ENCODE measurements around a stretch of chr13.

GRCh38 chr13:98385588-98386113 lies 191.3 kb downstream of the STK24 start:
- RRBS, result no CpG with 5 or more reads among the region's 10 CpGs

GRCh38 chr13:98461556-98462122 lies 115.3 kb downstream of the STK24 start:
- RRBS, result no CpG with 5 or more reads among the region's 13 CpGs

- RRBS, result no CpG with 5 or more reads among the region's 17 CpGs
Measured at GRCh38 chr13:98528814-98529327, 48.0 kb downstream of the STK24 start.

DNA sequence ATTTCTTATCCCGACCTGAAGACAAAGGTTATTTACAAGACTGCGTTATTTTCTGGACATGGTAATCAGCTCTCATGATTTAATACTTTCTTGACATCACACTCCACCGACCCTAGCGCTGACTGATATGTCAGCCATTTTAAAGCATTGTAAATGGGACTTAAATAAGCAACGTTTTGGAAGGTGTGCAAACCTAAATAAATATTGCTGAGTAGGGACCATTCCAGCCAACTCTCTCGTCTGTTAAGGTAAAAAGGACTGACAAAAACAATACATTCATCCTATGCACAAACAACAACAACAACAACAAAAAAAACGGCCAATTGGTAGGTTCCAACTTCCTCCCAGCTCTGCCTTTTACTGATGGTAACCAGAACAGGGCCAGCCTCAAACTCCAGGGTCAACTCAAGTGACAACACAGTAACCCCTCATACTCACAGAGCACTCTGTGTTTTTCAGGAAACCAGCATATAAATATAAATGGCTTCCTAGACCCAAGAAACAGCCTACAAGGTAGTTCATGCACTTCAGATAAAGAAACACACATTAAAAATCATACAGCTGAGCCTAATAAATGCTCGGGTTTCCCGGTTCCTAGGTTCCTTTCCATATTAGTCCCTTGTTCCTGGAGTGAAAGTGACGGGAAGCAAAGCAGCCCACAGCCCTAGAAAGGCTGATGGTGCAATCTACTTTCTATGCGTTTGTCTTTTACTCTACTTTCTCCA lies 34.7 kb downstream of the STK24 start:
- RRBS, result no CpG with 5 or more reads among the region's 11 CpGs

DNA sequence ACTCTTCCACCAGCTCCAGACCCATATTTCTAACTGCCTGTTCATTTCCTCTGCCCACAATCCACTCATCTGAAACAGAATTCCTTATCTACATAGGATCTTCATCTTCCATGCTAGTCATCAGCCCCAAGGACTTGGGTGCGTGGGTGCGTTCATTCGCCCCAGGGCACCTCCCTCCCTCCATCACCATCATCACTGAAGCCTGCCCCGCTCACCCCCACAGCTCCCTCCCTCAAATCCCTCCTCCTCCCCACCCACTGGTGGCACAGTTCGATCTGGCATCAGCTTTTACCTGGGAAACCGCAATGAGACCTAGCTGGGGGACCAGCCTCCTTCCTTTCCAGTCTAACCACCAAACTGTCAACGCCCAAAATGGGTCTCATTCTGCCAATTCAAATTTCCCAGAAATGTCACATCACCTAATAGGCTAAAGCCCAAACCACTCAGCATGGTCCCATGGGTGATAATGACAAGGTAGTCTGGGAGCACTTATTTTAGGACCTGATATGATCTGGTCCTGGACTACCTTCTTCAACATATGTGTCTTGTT lies 19.6 kb downstream of the STK24 start:
- RRBS, result no CpG with 5 or more reads among the region's 7 CpGs

DNA sequence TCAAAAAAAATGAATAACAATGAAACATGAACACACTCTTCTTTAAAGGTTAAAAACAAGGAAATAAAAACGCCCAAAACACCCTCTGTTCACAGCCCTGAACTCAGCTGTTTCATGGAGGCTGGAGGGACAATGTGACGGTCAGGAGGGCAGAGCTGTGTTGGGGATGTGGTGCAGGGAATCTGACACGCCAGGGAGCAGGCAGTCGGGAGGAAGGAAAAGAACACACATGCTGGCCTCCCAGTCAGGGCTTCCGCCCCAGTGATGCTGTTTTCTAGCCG lies 10.8 kb downstream of the STK24 start:
- RRBS, result no CpG with 5 or more reads among the region's 6 CpGs

DNA sequence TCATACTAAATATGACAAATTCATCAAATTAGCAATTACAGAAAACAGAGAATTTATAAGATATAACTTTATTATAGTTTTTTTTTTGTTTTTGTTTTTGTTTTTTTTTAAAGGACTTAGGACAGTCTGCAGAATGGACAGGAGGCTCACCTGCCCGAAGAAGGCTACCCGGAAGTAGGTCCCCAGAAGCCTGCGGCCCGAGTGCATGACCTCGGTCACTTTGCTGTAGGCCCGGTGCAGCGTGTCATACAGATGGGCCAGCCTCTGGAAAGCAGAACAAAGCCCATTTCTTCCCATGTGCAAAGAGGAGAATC lies 56.7 kb upstream of the SLC15A1 start:
- RRBS, result 97% methylated on average over 5 of the region's 7 CpGs

DNA sequence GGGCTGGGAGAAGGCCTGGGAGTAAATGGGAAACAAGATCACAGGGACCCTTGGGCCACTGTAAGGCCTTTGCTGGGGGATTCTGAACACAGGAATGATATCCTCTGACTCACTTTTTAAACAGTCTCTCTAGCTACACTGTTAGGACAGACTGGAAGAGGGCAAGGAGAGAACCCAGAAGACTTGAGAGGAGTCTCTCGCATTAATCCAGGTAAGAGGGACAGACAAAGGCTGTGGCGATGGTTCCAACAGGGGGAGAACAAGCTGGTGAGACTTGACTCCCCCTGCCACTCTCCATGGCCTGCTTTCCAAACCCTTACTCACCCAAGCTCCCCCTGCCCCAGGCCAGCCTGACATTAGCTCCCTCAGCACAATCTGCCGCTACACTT lies 31.8 kb downstream of the DOCK9 start:
- RRBS, result no CpG with 5 or more reads among the region's 3 CpGs

DNA sequence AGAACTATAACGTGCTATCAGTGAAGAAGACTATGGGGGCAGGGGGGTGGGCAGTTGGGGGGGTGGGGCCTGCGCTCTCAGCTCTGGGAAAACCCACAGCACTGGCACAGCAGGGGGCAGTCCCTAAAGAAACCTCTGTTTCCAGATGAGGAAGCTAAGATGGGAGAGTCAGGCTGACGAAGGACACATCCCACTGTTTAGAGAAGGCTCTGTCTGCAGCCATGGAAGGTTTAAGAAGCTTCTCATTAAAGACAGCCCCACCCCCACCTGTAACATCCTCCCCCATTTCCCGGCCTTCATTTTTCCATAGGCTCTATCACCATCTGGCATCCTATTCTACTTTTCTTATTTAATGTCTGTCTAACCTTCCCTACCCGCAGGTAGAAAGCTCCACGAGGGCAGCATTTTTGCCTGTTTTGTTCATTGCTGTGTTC lies 7.2 kb upstream of the DOCK9 start:
- RRBS, result no CpG with 5 or more reads among the region's 6 CpGs

DNA sequence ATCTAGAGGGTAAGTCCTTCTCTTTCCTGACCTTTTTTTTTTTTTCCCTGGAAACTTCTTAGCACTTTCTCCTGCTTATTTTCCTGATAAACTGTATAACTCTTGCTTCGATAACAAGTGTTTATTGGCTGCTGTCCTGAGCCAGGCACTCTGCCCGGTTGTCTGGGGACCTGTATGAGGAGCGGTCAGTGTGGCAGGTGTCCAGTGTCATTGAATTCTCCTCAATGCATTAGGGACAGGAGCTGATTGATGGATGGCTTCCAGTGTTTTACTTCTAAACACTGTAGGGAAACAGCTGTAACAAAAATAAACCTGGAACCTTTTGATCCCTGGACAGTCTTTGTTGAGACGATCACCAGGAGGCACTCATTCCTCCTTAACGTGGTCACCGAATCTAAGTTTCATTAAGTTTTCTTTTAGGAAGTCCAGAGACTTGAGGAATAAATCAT lies 17.8 kb downstream of the UBAC2 start:
- RRBS, result no CpG with 5 or more reads among the region's 6 CpGs

- RRBS, result no CpG with 5 or more reads among the region's 5 CpGs
Measured at GRCh38 chr13:99296266-99297090, 10.7 kb downstream of the GPR183 start.

- RRBS, result no CpG with 5 or more reads among the region's 11 CpGs
Measured at GRCh38 chr13:99347836-99348643, 40.8 kb upstream of the GPR183 start.

DNA sequence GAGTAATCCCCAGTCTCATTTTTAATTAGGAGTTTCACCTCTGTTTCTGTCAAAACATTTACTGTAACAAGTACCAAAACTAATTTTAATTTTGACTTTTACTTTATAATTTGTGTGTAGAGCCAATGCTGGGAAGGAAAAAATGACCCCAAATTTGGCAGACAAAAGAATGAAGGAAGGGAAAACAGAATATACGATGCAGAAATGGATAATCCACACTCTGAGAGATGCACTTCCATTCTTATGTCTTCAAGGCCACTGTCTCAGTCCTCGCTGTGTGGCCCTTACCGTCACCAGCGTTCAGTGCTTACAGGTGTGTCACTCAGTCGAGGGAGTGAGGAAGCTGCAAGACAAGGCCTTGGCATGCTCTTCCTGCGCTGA lies 47.9 kb upstream of the GPR183 start:
- RRBS, result no CpG with 5 or more reads among the region's 6 CpGs

DNA sequence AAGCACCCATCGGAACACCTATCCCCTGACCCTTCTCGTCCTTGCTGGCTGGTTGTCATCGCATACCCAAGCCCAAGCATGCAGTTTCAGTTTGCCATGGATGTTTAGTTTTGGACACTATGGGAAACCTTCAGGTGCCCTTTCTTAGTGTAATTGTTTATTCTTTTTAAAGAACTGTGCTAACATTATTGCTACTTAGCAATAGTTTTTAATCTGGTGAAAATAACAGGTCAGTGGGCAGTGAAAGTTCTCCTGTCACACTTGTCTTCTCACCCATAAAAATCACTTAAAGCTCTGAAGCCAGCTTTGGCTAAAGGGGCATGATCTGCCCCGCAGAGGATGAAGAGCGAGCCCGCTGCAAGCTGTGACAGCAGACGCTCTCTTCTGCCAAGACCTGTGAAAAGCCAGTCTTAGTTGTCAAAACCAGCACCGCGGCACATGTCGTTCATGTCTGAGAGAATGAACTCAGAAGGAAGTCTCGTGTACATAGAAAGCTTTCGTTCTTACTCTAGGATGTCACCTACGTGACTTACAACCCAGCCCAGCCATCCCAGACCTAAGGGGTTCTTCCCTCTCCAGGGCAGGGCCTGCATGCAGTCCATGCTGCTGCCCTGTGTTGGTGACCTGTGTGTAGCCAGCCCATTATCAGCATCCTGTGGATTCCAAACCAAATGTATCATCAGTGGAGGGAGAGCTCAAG lies 73.6 kb upstream of the GPR183 start:
- RRBS, result no CpG with 5 or more reads among the region's 13 CpGs

GRCh38 chr13:99460698-99461233 lies 40.5 kb upstream of the TM9SF2 start:
- RRBS, result no CpG with 5 or more reads among the region's 4 CpGs

GRCh38 chr13:99501909-99502455 lies 710 bp downstream of the TM9SF2 start:
- RRBS, result no CpG with 5 or more reads among the region's 15 CpGs

GRCh38 chr13:99523982-99524354 lies 22.7 kb downstream of the TM9SF2 start:
- RRBS, result no CpG with 5 or more reads among the region's 4 CpGs

DNA sequence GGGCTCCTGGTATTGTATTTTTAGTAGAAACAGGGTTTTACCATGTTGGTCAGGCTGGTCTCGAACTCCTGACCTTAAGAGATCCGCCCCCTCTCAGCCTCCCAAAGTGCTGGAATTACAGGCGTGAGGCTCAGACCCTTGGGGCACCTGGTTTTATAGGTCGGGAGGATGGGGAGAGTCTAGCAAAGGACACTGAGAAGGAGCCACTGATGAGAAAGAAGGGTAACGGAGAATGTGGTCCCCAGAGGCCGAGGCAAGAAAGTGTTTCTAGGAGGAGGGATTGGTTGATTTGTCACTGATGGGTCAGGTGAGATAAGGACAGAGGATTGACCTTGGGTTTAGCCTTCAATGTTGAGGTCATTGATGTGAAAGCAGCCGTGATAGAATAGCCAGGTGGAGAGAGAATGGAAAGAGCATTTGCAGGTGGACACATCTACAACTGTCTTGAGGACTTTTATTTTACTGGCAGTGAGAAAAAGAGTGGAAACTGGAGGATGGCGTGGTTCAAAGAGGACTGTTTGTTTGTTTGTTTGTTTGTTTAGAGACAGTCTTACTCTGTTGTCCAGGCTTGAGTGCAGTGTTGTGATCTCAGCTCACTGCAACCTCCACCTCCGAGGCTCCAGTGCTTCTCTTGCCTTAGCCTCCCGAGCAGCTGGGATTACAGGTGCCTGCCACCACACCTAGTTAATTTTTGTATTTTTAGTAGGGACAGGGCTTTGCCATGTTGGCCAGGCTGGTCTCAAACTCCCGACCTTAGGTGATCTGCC lies 23.6 kb downstream of the TM9SF2 start:
- RRBS, result no CpG with 5 or more reads among the region's 11 CpGs

GRCh38 chr13:99525891-99526973 lies 25.0 kb downstream of the TM9SF2 start:
- RRBS, result no CpG with 5 or more reads among the region's 14 CpGs

DNA sequence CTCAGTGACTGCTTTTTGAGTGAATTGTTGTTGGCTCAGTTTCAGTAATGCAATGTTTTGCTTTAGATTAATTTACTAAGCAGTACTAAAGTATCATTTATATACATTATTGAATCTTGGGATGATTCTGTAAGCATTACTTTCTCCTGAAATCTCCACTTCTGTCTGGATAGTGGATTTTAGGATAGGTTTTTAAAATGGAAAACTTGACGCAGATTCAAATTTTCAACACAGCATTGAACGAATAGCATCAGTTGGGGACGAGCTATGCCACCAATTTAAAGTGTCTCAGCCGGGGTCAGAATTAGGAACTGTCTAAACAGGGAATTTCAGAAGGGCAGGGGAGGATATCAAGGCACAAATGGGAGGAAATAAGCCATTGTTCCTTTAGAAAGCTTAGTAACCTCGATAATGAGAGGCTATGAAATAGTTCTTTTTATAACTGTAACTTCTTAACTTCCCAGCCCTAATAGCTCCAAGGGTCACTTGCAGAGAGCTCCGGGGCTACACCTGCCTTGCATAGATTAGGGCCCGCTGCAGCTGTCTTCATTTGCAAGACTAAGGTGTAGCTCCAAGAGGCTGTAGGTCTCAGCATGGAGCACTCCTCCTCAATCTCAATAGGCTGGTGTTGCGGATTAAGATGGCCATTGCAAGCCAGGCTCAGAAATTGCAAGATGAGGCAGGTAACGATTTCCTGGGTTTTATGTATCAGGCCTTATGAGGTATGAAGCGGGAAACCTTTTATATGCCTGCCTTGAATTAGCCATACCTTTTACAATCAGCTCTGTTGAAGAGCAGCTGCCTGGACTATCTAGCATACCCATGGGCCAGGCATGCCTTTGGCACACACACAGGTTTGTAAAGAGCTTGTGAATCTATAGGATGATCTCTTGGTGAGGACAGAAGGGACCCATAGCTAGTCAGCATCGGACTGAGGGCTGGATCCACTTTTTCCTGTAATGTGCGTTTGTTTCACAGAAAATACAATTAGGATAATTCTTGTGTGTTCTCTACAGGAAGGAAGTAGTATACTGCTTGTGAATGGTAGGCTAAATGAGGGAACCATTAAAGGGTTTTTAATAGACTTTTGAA lies 80.4 kb downstream of the CLYBL start:
- RRBS, result no CpG with 5 or more reads among the region's 12 CpGs

Measured in CMK (cell line).